Skeletal muscle satellite cell (primary cell): Measurements from ENCODE around the gene ME2.

- CAGE, long polyA plus RNA = no peak
Measured at GRCh38 chr18:49849254-49850173, 36.2 kb upstream of the ACAA2 start.

DNA sequence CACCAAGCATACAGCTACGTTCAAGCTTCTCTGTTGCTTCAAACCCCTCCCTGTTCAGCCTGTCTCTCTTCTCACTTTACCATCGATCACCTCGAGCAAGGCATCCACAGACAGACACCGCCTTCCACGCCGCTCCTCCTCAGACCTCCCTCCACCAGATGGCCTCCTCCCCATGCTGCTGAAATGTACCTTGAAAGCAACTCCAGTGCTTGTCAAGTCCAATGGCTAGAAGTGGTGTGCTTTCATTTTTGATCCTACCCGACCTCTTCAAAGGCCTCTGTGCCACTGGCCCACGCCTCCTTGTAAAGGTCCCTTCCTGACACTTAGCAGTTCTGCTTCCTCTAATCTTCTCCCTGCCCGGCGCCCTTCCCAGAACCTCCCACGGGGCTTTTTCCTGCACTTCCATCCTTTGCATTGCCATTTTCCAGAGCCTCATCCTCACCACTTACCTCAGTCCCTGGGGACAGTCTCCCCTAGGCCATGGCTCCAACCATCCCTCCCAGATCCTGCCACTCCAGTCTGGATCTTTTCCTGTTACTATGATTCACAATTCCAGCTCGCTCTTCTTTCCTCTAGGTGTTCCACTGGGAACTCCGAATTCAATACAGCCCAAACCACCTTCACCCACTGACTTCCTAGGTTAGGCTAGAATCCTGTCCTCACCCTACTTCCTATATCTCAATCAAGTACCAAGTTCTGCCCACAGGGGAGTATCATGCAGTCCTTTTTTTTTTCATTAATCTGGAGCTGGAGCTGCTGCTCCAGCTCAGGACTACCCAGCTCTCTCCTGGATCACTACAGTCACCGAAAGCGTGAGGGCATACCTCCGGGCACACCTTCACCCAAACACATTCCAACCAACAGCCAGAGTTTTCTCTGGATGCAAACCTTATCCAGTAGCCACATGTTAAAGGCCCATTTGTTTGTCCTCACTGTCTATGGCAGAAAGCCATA is 131.7 kb upstream of the ACAA2 start:
- CAGE, long polyA plus RNA = no peak

DNA sequence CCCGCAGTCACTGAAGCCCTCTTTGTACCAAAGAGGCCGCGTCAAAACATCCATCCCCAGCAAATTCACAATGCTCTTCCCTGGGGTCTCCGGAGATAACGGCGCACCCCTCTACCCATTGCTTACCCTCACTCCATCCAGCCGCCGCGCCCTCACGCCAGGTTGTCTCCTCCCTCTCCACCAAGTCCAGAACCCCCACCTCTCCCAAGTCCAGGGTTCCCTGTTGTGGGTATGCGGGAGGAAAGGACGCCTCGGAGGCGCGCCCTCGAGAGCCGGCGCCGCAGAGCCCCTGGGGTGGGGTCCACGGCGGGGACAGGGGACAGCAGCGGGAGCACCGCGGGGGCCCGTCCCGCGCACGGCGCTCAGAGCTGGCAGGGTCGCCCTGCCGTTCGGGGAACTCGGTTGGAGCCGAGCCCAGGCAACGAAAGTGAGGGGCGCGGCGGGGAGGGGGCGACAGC is 870 bp downstream of the MYO5B start:
- CAGE, long polyA plus RNA = no peak

GRCh38 chr18:50313231-50313823 is 25.8 kb upstream of the CXXC1 start:
- CAGE, long polyA plus RNA = no peak

GRCh38 chr18:50665359-50666117 is 105.7 kb downstream of the MAPK4 start:
- CAGE, long polyA plus RNA = no peak

- CAGE, long polyA plus RNA = no peak
Measured at GRCh38 chr18:50842751-50843348, 23.0 kb upstream of the MRO start.

DNA sequence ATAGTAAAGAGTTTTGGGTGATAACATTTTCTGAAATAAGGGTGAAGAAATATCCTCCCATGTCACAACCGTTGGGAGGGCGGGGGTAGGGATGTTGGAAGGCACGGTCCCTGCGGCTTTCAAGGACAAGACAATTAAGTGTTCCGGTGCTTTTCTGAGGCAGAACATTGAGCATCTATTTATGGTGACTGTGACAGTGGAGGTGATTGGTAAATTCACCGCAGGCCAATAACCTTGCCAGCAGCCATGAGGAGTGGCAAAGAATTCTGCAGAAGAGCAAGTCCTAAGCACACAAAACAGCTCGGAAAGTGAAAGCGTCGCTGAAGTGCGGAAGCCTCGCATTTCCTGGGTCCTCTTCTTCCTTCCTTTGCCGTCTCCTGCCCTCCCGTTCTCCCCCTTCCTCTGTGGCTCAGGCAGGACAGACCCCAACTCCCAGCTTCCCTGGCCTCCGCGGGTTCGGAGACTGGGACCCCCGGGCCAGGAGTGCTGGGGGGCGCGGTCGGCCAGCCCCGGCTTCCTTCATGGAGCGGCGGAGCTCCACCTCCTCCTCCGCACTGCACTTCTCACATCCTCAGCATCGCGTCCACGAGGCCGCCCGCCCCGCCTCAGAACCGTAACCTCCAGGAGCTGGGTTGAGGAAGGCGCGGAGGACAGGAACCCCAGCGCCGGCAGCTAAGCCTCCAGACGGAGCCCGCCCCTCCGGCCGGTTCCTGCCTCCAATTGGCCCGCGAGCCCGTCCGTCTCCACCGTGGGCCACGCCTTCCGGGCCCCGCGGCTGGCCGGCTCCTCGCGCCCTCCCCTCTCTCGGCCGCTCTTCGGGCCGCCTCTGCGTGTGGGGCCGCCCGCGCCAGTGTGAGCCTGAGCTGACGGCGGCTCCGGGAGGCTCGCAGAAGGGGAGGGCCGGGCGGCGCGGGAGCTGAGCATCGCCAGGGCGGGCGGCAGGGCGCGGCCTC is at the start of gene ME2:
TSS of gene ME2 (plus strand) at position 802 of the 953 bp plus-strand sequence.
- CAGE, long polyA plus RNA = no peak

DNA sequence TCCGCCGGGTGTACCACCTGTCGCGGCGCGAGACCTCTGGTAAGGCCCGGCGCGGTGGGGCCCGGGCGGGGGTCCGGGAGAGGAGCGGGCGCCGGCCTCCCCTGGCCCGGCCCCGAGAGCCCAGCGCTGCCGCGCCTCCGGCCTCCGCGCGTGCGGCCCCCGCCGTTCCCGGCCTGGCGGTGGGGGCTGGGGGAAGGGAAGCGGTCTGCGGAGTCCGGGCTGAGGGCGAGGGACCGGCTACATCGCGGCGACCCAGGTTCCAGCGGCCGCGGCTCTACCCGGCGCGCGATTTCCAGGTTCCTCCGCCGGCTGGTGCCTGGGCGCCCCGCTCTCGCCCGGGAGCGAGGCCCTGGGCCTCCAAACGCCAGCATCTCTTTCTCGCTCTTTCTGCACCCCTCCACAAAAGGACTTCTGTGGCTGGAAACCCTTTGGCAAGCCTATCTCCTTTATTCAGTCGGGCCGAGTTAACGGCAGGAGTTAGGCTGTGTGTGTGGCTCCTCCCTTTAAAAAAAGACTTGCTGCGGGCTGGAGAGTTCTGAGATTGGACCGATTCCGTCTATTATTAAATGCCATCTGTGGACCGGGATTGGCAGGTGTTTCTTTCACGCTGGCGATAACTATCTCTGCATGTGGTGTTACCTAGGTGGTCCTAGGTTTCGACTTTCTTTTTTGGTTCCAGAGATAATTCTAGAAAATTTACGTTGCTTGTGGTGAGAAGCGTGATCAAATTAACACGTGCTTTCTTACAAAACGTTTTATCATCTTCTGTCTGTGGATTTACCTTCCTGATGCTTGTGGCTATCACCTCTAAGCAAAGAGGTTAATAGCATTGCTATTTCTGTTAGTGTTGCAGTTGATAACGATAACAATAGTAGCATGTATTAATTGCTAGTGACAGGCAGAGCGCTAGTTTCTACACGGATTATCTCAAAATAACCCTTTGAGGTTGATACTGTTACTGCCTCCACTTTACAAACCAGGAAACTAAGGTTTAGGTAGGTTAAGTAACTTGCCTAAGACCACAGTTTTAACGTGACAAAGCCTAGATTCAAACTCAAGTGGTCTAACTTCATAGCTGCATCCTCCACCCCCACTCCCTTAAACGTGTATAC is 708 bp downstream of the ME2 start:
- CAGE, long polyA plus RNA = no peak

DNA sequence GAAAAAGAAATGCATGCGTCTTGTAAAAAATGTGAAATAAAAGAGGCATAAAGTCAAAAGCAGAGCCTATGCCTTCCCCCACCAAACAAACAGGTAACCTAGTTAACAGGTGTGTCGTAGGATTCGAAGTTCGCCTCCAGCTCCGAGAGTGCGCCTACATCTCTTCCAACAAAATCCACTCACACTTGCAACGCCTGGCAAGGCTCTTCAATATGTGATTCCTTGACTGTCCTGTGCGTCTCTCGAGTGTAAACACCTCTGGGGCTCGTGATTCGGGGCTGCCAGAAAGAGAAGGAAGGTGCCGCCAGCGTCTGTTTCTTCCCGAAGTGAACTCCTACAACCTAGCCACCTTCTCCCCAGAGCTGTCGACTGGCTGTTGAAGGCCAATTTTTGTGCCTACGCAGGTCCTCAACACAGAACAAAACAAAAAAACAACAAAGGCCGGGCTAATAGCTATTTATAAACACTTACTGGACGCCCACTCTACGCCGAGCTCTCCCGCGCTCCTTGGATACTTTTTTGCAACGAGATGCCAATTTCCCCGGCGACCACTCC is 489 bp upstream of the SMAD4 start:
- CAGE, long polyA plus RNA = no peak

DNA sequence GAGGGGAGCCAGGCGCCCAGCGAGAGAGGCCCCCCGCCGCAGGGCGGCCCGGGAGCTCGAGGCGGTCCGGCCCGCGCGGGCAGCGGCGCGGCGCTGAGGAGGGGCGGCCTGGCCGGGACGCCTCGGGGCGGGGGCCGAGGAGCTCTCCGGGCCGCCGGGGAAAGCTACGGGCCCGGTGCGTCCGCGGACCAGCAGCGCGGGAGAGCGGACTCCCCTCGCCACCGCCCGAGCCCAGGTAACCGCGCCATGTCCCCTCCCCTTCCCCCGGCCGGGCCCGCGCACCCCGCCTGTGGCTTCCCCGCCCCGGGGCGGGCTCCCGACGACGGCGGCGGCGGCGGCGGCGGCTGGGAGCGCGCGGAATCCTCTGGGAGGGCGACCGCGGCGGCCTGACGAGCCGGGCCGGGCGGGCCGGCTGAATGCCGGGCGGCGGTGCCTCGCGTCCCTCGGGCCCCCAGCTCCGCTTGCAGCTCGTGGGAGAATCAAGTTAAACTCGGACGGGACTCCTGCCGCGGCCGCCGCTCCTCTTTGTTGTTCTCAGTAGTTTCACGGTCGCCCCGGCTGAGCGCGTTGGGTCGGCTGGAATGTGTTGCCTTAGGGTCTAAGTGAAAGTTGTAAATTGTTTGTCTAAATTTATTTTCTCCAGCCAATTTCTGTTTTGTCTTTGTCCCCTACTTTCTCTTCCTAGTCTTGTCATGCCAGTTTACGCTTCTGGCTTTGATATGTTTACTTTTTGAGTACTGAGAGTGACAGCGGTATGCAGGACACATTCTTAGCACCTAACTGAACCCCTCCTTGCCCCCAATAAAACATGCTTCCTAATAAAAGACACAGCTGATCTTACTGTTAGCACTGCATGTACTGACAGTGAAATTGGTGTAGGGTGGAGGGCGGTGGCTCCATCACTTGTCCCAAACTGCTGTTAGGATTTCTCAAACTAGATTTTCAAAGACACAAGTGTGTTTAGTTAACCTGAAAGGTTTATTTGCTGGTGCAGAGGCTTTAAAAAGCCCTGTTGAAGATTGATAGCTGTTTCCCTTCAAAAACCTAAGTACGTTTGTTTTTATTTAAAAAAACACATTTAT is 717 bp downstream of the SMAD4 start:
- CAGE, long polyA plus RNA = no peak

- CAGE, long polyA plus RNA = no peak
Measured at GRCh38 chr18:51082461-51082812, 52.4 kb downstream of the SMAD4 start.

DNA sequence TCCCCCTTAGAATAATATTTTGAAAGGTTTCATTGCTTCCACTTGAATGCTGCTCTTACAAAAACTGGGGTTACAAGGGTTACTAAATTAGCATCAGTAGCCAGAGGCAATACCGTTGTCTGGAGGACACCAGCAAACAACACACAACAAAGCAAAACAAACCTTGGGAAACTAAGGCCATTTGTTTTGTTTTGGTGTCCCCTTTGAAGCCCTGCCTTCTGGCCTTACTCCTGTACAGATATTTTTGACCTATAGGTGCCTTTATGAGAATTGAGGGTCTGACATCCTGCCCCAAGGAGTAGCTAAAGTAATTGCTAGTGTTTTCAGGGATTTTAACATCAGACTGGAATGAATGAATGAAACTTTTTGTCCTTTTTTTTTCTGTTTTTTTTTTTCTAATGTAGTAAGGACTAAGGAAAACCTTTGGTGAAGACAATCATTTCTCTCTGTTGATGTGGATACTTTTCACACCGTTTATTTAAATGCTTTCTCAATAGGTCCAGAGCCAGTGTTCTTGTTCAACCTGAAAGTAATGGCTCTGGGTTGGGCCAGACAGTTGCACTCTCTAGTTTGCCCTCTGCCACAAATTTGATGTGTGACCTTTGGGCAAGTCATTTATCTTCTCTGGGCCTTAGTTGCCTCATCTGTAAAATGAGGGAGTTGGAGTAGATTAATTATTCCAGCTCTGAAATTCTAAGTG is 53.2 kb downstream of the SMAD4 start:
- CAGE, long polyA plus RNA = no peak

DNA sequence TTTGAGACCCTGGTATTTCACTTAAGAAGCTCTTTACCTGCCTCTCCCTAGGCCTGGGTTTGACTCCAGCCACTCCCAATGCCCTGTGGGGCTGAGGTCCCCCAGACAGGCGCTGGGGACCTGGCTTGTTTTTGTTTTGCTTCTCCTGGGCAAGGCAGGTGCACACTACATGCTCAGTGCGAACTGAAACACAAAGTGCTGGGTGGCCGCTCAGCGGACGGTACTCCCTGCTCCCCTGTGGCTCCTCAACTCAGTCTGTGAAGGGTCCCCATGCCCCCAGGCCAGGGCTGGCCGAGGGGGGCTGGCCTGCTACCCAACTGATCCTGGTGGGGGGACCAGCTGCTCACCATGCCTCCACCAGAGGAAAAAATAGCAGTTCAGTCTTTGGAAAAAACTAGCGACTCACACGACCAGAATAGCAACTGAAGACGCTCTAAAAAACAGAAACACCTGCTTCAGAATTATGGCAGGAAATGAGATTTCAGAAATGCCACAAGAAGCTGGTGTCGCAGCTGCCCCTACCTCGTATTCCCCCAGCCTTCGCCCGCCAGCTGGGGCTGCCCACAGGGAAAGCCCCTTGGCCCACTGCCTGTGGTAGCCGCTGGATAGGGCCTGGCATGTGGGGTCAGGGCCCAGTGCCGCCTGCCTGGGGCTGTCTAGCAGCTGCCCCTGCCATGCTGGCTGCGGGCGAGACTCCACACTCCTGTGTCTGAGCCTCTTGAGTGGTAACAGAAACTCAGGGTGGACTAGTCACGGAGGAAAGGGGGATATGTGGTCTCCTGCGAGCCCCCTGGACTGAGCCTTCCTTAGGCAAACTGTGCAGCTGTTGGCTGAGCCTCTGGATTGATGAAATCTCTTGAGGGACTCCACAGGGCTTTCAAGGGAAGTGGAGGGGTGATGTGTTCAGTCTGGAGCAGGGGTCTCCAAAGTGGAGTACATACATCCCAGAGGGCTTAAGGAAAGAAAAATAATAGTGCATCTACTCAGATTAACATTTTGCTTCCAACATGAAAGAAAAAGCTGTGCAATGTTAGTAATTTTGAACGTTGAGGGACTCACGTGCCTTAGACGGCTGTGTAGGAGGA is 43.6 kb downstream of the MEX3C start:
- CAGE, long polyA plus RNA = no peak

DNA sequence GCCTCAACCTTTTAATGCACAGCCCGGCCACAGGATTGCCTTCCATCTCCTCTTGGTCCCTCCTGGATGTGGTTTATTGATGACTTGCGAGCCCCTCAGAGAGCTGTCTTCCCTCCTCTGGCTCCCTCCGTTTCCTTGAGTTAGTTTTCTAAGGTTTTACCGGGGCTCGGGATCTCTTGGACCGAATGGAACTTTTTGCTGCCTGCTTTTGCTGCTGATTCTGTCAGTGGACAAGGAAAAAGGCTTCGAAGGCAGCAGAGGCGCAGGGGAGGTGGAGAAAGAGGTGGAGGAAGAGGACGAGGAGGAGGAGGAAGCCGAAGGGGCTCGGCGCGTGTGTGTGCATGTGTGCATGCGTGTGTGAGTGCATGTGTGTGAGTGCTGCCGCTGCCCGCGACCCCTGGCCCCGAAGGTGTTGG is 376 bp downstream of the DCC start:
- CAGE, long polyA plus RNA = no peak

GRCh38 chr18:54293693-54294170 is 24.4 kb downstream of the POLI start:
- CAGE, long polyA plus RNA = no peak

DNA sequence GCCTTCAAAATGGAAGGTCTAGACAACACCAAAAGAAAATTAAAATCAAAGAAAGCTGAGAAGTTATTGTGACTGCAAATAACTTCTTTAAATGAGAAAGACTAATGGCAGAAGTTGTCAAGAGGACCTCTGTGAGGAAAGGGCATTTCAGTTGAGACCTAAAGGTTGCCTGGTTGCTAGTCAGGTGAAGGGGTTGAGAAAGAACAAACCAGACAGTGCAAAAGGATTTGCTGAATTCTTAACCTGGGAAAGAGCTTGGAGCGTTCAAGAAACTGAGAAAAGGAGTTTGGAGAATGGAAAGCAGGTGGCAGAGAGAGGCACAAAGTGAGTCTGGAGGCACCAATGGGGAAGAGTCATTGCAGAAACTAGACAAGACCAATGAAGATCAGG is 5.3 kb downstream of the RAB27B start:
- CAGE, long polyA plus RNA = no peak

GRCh38 chr18:55404772-55405270 is 183.2 kb downstream of the TCF4 start:
- CAGE, long polyA plus RNA = no peak

GRCh38 chr18:55408196-55408565 is 179.8 kb downstream of the TCF4 start:
- CAGE, long polyA plus RNA = no peak

DNA sequence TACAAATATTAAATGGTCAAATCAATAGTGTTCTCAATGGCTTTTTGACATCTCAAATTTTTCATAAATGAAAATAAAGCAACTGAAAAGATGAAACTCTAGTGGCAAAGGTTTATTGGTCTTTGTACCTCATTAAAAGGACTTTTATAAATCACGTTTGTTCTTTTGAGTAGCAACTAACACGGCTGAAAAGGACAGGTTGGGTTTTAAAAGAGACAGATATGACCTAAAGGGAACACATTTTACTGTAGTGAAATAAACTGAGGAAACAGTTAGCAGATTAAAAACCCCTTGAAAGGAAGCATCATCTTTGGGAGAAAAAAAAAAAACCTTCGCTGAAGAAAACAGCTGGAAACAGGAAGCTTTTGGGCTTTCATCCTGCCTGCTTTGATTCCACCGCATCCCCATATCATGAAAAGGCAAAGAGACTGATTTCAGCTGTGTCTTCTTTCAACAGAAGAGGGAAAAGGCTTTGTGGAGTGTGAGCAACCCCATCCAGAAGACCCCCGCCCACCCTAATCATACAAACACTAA is 86.5 kb downstream of the TCF4 start:
- CAGE, long polyA plus RNA = no peak

DNA sequence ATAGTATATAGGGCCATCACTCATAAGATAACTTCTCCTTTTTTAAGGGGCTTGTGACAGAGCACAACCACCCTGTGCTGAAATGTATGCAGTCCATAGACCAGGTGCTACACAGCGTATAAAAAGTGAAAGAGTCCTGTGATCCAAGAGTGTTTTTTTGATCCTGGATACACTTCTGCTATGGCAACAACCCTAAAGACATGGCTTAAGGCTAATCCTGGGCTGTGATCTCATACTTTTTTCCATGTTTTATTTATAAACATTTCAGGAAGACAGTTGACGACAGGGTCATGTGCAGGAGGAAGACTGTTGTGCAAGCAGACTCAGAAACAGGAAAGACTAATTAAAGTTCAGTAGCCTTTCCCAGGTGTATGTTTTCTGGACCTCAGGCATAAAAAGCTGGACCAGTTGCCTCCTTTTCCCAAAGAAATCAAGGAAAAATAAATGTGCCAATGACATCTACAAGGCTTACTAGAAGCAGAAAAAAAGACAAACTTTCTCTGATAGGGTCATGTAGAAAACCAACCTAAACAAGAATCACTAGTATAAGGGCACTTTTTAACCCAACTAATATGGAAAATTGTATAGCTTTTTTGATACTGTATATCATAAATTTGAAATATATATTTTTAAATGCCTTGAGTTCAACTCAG is 400.7 kb upstream of the TCF4 start:
- CAGE, long polyA plus RNA = no peak